ENCODE results near the gene H2AC1.

DNA sequence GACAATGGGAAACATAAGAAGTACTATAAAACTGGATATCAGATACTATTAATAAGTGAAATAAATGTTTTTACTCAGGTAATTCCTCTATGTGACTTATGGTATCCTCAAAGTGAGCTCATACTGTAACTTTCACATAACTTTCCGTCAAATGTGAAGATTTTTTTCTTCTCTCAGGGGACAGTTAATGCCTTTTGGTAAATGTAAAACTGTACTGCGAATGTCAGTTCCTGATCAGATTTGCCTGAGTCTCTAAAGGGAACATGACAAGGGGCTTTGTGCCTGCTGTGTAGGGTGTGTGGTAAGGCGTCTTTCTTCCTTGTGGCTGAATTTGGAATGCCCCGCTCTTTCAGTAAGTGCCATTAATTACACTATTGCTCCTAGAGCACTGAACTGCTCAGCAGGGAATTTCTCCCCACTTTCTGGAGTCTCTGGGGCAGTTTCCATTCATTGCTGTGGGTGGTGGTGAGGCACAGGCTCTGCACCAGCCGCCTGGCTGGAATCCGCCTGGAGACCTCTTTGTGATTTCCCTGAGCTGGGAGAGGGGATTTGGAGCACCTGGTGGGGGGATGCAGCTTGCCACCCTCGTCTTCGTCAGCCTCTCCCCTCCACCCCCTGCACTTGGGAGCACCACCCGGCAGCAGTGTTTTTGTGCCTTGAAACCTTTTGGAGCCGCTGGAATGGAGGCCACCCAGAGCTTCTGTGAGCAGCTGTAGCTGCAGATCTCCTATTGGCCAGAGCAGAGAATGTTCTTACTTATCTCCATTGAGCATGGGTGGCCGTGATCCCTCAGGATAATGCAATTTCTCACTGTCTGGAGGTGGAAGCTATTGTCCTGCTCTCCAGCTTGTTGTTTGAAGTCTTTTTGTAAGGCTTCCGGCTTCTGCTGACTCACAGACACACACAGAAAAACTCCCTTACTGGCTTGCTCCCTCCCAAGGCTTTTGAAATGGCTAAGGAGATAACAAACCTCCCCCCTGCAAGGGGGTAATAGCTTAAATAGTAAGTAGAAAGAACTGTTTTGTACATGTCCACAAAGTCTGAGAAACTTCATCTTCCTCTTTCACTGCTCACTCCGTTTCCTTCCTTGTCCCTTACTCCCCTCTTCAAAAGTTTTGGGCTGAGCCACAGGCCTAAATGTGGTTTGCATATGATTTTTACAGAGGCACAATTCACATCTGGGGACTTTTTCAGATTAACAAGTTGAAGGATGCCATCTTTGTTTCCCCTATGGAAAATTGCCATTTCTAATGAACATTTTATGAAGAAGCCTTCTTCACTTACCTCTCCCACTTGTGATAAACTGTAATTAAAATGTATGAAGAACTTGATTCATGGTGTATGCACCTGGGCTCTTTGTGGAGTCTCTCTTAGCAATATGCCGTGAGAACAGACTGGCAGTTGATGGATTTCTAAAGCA lies 271.3 kb downstream of the PRL start:
- PRO-cap, 7 experiments = no peak in any of the 7 experiments

DNA sequence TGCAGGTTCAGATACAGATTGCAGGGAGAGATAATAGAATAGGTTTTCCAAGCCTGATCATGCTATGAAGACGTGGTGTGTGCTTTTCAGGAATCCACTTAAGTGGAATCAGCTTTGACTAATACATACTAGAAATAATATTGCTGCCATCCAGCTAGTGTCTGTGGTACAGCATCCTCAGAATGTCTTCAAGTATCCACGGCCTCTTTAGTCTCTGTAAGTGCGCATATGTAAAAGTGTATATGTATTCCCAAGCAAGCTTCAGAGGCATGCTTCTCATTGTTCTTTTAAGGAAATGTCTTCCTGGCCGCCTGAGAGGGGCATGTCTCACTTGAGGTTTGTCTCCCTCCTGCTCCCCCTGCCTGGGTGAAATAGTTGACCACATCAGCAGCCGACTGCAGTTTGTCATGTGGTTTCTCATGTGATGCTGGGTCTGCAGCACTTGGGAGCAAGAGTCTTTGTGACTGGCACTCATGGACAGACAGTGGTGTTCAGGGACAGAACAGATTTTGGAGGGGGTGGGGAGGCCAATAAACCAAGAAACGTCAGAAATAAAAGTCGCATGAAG lies 150.9 kb downstream of the PRL start:
- PRO-cap, 7 experiments = no peak in any of the 7 experiments

DNA sequence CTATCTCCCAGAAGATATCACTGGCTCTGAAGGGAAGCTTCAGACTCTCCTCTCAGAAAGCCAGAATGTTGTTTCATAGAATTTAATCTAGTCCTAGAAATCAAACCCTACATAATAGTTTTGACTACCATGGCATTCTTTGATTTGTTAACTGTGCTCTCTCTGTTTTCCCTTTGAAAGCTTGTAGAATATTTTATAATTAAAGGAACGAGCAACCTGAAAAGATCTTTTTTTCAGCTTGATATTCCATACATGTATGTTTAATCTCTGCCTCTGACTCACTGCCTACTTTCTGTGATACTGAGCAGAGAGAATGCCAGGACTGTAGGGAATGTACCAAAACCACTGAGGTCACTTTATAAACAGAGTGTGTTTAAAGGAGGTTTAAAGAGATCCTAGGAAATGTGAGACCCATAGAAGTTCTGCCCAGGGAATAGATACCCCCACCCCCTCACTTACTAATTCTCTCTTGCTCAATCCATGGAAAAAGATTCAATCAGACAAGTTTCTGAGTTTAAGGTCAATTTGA lies 311.6 kb downstream of the HDGFL1 start:
- PRO-cap, 7 experiments = no peak in any of the 7 experiments

- PRO-cap, 7 experiments = peak in 1 of 7 experiments; most common minus-strand start chr6:24667427 (in 1)
These were observed 268 bp downstream of the ACOT13 start for GRCh38 chr6:24667259-24667430.

GRCh38 chr6:24668445-24669039 lies 1.7 kb downstream of the ACOT13 start:
- PRO-cap, 7 experiments = no peak in any of the 7 experiments

DNA sequence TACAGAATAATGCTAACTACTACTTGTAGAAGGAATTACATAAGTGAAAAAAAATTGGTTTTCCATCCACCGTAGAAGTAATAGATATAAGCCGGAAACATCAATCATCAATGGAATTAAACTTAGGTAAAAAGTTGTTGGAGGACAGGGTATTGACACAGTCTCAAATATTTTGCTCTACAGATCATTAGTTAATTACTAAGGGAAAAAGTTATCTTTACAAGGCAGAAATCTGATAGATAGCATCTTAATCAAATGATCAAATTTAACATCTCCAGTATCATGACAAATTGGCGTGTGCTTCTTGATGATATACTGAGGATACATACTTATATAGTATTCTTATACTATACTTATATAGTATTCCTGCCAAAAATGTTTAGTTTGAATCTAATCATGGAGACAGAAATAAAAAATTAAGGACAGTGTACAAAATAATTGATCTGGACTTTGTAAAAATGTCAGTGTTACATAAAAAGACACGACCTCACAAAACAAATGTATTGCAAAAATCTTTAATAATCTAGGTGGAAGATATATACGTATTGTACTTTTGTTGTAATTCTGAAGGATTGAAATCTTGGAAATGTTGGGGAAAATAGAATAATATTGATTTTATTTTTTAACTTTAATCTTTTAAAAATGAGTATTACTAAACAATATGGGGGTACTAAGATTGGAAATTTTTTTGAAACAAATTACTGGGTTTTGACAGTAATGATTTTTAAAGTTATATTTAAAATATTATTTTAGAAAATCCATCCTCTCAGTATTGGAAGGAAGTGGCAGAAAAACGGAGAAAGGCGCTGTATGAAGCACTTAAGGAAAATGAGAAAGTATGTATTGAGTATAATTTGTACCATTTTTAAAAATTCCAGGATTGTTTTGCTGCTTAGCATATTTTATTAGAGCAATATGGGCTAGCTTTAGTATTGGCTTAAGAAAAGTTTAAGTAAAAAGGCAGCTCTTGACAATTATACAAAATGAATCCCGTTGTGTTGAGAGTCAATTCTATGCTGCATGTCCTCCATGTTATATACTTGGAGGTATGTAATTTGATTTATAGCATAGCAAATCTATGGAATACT lies 8.9 kb downstream of the GMNN start:
- PRO-cap, 7 experiments = no peak in any of the 7 experiments

DNA sequence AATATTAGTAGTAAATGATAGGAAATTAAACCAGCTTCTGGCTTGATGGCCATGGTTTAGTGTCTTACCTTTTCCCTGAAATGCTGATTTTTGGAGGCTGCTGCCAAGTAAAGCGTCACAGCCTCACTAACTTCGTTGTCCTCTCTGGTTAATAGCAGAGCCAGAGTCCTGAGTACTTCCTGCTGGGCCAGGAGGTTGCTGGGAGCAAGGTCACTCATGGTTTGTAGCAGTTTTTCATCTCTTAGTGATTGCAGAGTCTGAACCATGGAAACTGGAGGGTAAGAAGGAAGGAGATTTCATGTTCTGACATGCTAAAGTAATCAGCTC lies 26.4 kb upstream of the ARMH2 start:
- PRO-cap, 7 experiments = no peak in any of the 7 experiments

DNA sequence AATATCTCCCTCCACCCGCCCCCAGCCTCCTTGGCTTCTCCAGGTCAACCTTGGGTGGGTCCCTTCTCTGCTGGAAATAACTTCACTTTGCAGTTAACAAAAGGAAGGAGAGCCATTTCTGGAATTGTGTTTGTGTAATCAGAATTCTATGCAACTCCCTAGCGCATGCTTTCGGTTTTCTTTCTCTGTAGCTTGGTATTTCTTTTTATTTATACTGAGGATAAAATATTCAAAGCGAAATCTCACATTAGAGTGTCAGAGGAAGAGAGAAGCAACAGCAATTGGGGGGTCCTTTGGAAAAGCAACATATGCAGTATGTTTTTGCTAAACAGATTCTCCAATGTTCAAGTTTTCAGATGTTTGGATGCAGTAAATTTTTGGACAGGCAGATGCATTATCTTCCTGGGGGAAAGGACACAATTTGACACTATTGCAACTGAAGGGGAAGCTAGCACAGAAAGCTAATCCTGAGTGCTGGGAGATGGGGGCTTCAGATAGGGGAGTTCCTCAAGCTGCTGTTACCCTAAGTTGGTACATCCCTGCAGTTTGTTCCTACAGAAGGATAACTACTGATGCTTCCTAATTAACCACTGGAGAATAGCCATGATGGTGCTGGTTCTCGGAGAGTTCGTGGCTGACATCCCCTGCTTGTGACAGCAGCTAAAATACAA lies 26.9 kb downstream of the RIPOR2 start:
- PRO-cap, 7 experiments = peak in 2 of 7 experiments; most common plus-strand start position 245 of the sequence (in 2)

GRCh38 chr6:24919448-24919991 lies 16.2 kb downstream of the RIPOR2 start:
- PRO-cap, 7 experiments = no peak in any of the 7 experiments

- PRO-cap, 7 experiments = peak in 7 of 7 experiments; most common plus-strand start chr6:24933896 (in 1); most common minus-strand start chr6:24933767 (in 7)
These were observed 1.9 kb downstream of the RIPOR2 start for GRCh38 chr6:24933613-24934483.

- PRO-cap, 7 experiments = peak in 4 of 7 experiments; most common plus-strand start chr6:24961227 (in 3); most common minus-strand start chr6:24961088 (in 2)
These were observed 25.3 kb upstream of the RIPOR2 start for GRCh38 chr6:24961004-24961526.

DNA sequence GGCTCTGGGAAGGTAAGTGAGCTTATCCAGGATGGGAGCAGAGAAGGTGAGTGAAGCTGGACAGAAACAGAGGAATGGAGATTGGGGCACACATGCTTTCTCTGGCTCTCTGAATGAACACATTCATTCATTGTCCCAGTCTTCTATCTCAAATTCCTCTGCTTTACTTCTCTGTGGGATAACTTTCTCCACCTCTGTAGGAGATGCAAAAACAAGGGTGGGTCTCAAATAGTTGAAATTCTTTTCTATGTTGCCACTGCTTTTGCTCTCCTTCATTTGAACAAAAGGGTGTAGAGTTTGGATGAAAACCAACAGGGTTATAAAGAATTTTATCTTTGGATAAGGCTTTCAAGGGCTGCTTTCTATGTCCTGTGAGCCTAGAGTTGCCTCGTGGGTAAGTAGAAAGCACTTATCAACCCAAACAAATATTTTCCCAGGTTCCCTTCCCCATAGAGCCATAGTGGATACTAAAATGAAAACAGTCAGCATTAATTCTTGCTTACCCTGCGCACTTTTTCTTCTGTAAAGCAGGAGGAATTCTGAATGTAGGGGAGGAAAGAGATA lies 45.1 kb upstream of the RIPOR2 start:
- PRO-cap, 7 experiments = no peak in any of the 7 experiments

- PRO-cap, 7 experiments = no peak in any of the 7 experiments
These were observed 103.3 kb upstream of the RIPOR2 start for GRCh38 chr6:25038973-25039551.

DNA sequence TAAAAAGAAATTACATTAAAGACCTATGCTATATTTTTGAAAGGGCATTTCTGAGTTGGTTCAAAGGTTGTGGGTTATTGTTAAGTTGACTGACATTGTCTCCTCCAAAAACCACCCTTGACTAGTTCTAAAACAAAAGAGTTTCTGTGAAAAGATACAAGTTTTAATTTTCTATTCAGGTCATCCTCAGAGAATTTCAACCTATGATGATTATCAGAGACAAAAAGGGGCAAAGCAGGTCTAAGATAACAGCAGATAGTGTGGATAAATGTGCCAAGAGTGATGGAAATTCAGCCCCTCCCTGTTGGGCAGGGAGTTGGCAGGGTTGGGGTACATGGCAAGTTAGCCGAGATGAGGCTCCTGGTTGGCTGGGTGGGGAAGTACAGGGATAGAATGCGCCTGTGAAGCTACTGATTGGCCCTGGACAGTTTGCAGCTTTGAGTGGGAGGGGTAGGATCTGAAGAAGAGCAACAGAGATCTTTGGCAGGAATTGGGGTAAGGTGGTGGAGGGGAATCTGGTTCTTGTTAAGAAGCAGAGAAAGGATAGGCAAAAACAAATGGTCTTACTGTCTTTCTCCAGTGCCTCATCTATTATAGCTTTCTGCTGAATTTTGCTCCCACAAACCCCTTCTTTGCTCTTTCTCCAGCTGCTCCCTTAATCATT lies 86.7 kb upstream of the CARMIL1 start:
- PRO-cap, 7 experiments = no peak in any of the 7 experiments

GRCh38 chr6:25279651-25280517 lies 710 bp downstream of the CARMIL1 start:
- PRO-cap, 7 experiments = no peak in any of the 7 experiments

DNA sequence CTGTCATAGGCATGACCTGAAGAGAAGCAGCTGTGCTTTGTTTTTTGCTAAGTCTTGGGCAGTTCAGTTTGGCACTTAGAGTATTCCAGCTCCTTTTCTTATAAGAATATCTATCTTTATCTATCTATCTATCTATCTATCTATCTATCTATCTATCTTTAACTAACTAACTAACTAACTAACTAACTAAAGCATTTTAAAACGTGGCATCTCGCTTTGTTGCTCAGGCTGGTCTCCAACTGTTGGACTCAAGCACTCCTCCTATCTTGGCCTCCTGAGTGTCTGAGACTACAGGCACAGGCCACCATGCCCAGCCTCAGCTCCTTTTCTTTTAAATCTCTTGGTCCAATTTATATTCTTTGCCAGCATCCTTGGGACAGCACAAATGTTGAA lies 17.6 kb downstream of the CARMIL1 start:
- PRO-cap, 7 experiments = no peak in any of the 7 experiments

GRCh38 chr6:25317809-25318368 lies 38.7 kb downstream of the CARMIL1 start:
- PRO-cap, 7 experiments = no peak in any of the 7 experiments

GRCh38 chr6:25344005-25344619 lies 64.9 kb downstream of the CARMIL1 start:
- PRO-cap, 7 experiments = no peak in any of the 7 experiments

DNA sequence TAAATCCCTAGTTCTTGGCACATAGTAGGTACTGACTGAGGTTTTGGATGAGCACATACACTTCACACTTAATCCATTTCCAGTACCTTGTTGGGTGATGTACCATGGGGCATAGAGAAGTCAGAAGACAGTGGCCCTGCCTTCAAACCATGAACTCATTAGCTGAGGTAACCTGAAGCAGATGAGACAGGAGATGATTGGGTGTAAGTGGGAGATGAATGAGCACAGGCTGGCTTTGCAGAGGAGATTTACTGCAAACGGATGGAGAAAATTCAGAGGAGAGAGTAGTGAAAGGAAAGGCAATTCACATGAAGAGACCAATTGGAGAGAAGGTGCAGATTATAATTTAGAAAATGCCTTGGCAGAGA lies 160.9 kb downstream of the CARMIL1 start:
- PRO-cap, 7 experiments = no peak in any of the 7 experiments

GRCh38 chr6:25725855-25726718 lies at the start of gene H2AC1:
Gene H2AC1, minus strand, starts transcription at chr6:25726562.
- PRO-cap, 7 experiments = no peak in any of the 7 experiments

Data from T-cell (primary cell).